ENCODE measurements around a stretch of chr5.

- RRBS: no CpG with 5 or more reads among the region's 2 CpGs
These were observed 39.0 kb downstream of the DMGDH start for GRCh38 chr5:79030554-79030867.

- RRBS: no CpG with 5 or more reads among the region's 3 CpGs
These were observed 18.9 kb downstream of the DMGDH start for GRCh38 chr5:79050416-79051042.

DNA sequence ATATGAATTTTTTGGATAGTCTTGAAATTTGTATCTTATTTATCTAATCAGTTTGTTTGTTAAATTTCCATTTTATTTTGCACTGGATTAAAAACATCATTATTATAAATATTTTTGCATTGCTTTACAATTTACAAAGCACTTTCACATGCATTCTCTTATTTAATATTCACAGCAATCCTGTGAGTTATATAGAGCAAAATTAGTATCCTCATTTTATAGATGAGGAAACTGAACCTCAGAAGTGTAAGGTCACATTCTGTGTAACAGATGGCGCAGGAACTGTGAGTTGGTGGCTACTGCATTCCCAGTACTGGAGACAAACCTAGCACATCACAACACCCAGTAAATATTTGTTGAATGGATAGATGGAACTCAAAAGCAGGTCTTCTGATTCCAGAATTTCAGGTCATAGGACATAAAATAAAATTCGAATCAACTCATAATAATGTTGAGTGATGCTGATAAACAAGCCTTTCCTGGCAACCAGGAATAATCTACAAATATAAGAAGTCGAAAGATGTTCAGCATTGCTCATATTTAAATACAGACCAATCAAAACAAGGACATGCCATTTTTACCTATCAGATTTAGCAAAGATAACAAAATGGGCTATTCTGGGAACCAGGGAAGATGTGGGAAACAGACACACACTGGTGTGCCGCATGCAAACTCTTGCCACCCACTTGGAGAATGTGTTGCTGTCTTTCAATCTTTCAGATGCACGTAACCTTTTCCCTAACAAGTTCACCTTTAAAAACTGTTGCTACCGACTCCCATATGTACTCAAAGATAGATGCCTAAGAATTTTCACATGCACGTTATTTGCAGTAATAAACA, 1.0 kb downstream of the DMGDH start:
- RRBS: no CpG with 5 or more reads among the region's 7 CpGs

GRCh38 chr5:79075729-79076470, 6.3 kb downstream of the BHMT2 start:
- RRBS: no CpG with 5 or more reads among the region's 11 CpGs

DNA sequence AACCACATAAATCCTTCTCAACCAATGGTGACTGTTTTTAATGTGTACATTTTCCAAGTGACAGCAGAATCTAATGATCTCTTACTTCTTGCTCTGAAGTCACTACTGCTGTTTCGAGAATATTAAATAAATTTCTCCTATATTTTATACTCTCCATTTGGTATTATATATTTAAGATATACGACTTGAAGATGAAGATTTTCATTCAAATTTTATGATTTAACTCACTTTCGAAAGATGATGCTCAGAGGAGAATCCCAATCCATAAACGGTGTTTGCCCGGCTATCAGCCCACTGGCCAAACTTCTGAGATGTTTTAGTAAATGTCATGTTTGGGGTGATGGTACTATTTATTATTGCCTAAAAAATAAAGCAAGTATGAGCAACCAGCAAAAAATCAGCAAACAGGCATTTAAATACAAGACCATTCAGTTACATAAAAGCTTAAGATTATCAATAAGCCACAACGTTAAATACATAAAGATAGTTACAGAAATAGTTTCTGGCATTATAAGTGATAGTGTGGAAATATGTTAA, 63.1 kb downstream of the HOMER1 start:
- RRBS: no CpG with 5 or more reads among the region's 6 CpGs

GRCh38 chr5:79784245-79784611, 94.6 kb downstream of the CMYA5 start:
- RRBS: no CpG with 5 or more reads among the region's 10 CpGs

DNA sequence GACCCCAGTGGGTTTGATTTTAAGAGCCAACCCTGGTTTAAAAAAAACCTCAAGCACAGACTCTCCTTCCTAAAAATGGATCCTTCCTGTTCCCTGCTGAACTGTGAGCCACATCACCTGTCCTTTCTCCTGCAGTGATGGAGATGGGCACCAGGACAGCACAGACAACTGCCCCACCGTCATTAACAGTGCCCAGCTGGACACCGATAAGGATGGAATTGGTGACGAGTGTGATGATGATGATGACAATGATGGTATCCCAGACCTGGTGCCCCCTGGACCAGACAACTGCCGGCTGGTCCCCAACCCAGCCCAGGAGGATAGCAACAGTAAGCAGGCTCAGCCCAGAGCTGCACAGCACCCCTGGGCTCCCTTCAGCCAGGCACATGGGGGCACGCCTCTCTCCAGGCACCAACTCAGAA, 41.6 kb downstream of the THBS4 start:
- RRBS: no CpG with 5 or more reads among the region's 5 CpGs

GRCh38 chr5:80140896-80141680, 105.9 kb downstream of the THBS4 start:
- RRBS: 94% methylated on average over 5 of the region's 14 CpGs

GRCh38 chr5:80149925-80150449, 105.9 kb downstream of the SERINC5 start:
- RRBS: no CpG with 5 or more reads among the region's 7 CpGs

DNA sequence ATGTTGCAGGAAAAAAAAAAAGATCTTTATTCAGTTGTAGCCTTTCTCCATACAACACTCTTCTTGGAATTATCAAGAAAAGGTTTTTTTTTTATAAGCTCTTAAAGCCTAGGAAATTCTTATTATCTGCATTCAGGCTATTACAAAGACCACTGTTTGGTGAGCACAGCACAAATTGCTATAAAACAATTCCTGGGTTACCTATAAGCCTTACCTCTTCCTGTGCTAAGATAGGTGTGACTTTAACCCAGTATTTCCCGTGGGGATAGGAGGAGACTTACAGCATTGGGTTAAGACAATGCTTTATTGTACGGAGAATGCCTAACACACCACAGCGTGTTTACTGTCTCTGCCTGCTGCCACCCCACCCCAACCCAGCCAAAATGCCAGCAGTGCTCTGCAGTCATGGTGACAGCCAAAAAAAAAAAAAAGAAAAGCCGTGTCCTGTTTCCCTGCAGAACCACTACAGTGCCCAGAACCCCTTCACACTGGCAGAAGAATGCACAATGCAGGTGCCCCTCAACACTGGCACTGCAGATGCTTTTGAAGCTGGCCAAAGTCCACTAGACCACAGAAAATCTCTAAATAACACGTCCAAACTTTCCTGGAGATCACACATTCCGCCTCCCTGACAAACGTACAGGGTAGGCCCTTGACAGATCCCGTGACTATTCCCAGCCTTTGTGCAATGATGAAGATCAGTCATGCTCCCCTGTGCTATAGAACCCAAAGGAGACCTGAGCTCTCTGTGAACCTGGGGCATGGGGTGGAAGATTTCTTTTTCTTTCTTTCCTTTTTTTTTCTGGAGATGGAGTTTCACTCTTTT, 102.2 kb downstream of the SERINC5 start:
- RRBS: no CpG with 5 or more reads among the region's 8 CpGs

DNA sequence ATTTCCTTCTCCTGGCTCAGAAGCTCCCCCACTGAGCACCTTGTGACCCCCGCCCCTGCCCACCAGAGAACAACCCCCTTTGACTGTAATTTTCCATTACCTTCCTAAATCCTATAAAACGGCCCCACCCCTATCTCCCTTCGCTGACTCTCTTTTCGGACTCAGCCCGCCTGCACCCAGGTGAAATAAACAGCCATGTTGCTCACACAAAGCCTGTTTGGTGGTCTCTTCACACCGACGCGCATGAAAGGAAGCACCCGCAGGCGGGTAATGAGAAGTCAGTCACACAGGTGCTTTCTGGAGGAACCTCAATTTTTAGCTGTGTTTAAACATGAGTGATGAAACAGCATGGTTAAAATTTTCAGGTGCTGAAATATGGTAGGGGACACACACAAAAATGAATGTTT, 72.2 kb downstream of the SERINC5 start:
- RRBS: no CpG with 5 or more reads among the region's 10 CpGs

DNA sequence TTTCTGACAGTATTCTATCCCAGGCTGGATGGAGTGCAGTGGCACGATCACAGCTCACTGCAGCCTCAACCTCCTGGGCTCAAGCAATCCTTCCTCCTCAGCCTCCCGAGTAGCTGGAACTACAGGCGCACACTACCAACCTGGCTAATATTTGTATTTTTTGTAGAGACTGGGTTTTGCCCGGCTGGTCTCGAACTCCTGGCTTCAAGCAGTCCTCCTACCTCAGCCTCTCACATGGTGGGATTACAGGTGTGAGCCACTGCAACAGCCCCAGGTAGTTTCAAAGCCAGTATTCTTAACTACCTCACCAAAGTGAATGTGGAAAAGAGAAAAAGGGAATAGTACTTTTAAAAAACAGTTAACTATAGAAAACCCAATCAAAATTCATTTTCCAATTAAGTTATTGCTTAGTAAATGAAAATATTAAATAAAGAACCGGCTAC, 25.0 kb downstream of the SERINC5 start:
- RRBS: no CpG with 5 or more reads among the region's 6 CpGs

DNA sequence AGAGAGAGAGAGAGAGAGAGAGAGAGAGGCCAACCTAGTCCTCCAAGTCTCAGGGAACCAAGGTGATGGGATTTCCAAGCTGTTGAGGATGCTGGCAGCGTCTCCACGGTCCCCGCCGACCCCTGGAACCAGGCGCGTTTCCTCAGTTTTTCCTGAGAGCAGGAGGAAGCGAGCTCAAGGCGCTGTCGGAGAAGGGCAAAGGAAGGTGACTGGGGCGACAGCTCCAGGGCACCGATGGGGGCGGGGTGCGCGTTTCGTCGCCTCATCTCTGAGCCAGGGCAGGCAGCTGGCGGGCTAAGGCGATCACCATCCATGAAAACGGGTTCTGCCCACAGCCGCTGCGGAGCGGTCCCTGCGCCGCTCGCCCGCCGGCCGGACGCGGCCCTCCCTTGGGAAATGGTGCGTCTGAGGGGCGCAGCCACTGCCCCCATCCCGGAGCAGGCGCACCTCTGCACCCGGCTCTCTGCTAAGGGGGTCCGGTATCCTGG, 1.1 kb downstream of the ANKRD34B start:
- RRBS: 21% methylated on average over 7 of the region's 36 CpGs

GRCh38 chr5:80626870-80627397, 27.5 kb upstream of the MSH3 start:
- RRBS: no CpG with 5 or more reads among the region's 4 CpGs

DNA sequence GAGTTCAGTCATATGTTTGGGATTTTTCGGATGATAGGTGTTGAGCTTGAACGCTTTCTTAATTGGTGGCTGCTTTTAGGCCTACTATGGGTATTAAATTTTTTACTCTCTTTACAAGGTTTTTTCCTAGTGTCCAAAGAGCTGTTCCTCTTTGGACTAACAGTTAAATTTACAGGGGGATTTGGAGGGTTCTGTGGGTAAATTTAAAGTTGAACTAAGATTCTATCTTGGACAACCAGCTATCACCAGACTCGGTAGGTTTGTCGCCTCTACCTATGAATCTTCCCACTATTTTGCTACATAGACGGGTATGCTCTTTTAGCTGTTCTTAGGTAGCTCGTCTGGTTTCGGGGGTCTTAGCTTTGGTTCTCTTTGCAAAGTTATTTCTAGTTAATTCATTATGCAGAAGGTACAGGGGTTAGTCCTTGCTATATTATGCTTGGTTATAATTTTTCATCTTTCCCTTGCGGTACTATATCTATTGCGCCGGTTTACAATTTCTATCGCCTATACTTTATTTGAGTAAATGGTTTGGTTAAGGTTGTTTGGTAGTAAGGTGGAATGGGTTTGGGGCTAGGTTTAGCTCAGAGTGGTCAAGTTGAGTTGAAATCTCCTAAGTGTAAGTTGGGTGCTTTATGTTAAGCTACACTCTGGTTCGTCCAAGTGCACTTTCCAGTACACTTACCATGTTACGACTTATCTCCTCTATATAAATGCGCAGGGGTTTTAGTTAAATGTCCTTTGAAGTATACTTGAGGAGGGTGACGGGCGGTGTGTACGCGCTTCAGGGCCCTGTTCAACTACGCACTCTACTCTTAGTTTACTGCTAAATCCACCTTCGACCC, 3.8 kb upstream of the MSH3 start:
- RRBS: no CpG with 5 or more reads among the region's 20 CpGs

GRCh38 chr5:80987127-80987860, 27.1 kb downstream of the RASGRF2 start:
- RRBS: no CpG with 5 or more reads among the region's 8 CpGs

- RRBS: no CpG with 5 or more reads among the region's 5 CpGs
These were observed 26.3 kb upstream of the ACOT12 start for GRCh38 chr5:81420208-81420653.

DNA sequence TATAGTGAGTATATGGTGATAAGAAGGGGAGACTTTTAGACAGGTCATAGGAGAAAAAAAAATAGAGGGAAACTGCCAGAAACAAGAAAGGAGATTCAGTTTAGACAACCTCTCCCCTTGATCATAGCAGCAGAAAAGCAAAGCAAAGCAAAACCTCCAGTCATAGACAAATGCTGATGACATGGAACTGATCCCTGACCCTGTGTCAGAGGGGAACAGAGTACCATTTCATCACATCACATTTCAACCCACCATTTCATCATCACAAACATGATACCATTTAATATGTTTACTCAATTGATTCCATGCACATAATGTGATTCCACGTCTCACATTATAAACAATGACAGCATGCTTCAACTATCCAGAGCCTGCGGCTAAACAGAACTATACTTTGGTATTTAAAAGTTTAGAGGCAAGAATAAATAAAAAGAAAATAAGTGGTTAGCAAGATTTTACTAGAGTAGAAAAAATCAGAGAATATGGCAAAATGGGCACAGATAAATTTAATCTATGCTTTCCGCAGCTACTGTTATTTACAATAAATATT, 28.8 kb upstream of the ACOT12 start:
- RRBS: no CpG with 5 or more reads among the region's 3 CpGs

DNA sequence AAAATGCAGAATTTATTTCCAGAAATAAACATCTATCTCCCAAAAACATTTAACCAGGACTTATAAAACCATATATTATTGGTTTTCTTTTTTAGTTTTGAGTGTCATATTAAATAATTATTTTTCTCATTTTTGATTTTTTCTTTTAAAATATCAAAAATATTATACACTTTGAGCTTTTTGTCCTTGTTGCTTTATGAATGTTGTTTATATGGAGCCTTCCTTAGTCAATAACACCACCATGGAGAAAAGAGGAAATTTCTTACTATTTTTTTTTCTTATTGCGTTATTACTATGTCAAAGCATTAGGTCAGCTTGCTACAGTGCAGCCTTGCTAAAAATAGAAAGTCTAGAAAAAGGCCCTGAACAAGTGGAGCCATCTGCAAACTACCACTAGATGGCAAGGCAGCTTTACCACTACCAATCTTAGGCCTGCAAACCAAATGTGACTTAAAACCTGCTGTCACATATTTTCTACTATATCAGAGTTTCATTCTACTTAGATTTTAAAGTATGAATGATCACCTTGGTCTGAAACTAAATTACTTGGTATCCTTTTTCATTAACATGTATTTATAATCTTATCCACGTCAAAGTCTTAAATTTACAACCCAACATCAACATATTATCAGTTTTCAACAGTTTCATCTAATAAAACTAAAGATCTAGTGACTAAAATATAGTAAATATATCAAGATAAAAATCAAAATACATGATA, 113.0 kb upstream of the ACOT12 start:
- RRBS: no CpG with 5 or more reads among the region's 2 CpGs

All from HTR-8/SVneo (cell line).